ENCODE data around the gene GADD45GIP1.

DNA sequence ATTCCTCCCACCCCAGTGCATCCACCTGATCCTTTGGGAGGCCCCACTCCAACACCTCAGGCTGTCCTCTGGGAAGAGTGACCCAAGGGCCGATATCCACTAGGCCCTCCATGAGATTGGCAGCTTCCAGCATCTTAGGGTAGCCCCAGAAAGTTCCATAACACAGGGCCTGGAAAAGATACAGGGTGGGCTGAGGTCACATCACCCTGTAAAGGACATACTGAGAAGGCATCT, 1.6 kb downstream of the ZNF44 start:
- PRO-cap = no peak

GRCh38 chr19:12545116-12545702, 6.1 kb downstream of the ZNF564 start:
- PRO-cap = no peak

- PRO-cap = no peak
Observed at GRCh38 chr19:12616187-12616387, 5.4 kb downstream of the ZNF791 start.

DNA sequence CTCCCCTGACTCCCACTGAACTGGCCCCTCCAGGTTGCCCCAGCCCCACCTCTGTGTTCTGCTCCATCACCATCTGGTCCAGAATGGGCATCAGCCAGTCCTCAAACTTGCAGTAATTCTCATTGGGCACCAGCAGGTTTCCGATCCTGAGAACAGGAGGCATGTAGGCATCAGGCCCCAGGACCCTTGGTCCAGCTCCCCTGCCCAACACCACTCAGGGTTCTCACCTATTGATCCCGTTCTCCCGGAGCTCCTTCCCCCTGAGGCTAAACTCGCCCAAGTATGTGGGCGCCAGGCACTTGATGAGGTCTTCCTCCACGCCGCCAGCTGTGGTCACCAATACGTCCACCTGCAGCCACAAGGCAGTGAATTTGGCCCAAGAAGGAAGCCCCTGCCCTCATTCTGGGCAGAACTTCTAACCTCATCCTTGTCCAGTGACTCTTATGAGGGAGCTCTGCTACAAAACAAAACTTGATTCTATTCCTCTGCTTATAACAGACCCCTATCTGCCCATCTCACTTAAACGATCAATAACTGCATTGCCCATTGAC, 2.0 kb downstream of the DHPS start:
- PRO-cap = no peak

DNA sequence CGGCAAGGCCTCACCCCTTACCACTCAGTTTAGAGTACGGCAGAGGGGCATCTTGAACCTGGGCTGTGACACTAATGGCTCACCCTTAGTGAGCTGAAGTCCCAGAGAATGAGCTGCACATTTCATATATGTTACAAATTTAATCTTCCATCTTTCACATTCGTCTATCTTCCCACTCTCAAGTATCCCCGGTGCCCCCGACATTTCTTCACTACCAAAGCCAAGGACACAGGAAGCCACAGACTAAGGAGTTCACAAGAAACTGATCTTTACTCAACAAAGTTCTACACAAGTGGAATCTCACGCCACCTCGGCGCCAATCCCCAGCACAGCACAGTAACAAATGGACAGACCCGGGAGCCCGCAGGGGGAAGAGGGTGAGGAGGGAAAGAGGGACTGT, 2.5 kb upstream of the FBXW9 start:
- PRO-cap = no peak

- PRO-cap = no peak
Observed at GRCh38 chr19:12702779-12703210, 6.4 kb upstream of the FBXW9 start.

GRCh38 chr19:12721720-12721940, 2.1 kb downstream of the TNPO2 start:
- PRO-cap = no peak

- PRO-cap = no peak
Observed at GRCh38 chr19:12912500-12912902, 6.6 kb downstream of the SYCE2 start.

DNA sequence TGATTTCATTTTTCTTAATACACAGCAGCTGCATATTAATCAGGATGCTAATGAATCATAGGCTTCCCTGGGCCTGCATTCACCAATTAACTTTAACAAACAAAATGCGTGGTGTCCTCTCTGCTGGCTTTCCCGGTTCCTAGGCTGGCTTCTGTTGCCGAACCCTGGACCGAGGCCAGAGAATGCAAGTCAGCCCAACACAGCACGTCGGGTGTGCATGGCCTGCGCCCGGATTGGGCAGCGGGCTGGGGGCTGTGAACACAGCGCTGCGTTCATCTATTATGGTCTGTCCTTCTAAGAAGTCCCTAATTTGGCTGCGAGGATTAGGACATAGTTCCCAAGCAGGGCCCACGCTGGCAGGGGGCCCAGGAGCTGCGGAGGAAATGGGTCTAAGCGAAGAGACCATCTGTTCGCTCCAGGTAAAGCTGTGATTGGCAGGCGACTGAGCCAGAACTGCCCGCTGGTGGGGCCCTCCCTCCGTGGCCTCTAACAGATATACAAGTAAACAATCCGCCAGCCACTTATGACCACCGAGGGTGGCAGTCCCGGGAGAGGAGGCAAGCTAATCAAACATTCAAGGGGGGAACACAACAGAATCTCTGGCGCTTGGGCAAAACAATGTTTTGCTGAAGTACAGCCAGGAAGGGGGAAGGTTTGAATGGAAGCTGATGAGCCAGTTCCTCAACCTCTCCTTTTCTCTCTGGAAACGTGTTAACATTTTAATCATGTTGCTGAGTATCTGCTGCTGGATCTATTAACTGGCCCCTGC, 6.0 kb downstream of the SYCE2 start:
- PRO-cap = no peak

DNA sequence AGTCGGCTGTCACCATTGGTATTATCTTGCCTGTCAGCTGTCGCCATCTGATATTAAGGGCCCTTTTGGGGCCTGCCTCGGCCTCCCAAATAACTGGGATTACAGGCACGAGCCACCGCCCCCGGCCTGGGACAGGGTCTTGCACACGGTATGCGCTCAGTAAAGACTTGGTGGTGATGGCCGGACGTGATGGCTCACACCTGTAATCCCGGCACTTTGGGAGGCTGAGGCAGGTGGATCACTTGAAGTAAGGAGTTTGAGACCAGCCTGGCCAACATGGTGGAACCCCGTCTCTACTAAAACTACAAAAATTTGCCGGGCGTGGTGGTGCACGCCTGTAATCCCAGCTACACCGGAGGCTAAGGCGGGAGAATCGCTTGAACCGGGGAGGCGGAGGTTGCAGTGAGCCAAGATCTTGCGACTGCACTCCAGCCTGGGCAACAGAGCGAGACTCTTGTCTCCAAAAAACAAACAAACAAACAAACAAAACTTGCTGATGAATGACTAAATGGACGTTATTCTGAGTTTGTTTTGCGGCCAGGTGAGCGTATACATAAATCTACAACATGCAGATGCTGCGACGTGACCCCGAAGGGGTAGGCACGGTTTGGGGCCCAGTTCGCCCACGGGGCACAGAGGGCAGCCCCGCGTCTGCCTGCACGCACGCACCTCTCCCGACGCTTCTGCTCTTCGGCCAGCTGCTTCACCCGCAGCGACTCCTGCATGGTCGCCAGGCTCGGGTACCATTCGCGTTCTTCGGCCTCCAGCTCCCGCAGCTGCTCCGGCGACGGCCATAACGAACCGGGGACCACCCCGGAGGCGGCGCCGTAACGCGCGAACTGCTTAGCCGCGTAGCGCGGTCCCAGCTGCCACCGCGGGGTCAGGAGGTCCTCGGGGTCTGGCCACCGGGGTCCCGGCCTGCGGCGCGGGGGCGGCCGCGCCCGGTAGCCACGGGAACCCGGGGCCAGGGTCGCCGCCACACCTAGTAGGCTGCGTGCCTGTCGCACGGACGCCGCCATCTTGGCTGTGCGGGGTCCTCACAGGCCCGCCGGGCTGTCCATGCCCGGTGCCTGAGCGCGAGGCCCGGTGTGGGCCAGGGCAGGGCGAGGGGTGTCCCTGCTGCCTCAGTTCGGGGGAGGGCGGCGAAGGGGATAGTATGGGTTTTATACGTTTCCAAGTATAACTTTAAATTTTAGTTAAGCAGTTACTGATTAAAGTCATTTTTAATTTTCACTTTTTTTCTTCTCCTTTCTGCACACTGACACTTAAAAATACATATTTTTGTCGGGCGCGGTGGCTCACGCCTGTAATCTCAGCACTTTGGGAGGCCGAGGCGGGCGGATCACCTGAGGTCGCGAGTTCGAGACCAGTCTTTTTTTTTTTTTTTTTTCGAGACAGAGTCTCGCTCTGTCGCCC, at the start of gene GADD45GIP1:
GADD45GIP1 (minus strand) TSS at position 1,030 of the 1,416 bp plus-strand sequence.
- PRO-cap = bidirectional peak, plus-strand start at position 1,127 of the sequence, minus-strand start at position 1,028 of the sequence

DNA sequence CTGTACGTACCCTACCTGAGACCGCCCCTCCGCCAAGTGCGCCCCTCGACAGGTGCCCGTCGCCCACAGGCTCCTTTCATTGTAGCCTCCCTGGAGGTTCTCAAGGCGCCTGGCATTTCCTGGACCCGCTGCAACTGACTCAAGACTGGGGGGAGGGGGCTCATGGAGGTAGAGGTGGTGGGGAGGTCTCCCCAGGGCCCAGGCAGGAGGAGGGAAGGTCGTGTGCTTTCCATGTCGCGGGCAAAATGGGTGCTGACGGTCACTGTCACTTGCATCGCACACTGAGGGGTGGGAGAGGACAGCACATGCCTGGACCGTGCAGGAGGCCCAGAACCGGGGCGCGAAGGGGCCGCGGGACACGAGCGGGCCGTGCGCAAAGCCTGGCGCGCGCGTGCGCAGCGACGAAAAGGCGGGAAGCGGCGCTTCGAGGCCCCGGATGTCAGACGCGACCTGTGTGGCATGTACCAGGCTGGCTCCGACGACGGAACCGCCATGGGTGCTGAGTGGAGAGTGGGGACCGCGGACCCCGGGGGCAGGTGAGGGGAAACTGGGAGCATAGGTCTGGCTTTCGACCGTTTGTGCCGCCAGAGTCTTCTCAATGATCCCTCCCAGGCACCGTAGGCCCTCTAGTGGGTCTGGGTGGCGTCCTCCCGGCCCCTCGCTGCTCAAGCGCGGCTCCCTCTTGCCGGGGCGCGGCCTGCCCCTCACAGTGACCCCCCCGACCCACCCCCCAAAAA, 16.6 kb downstream of the NFIX start:
- PRO-cap = no peak

GRCh38 chr19:13034668-13034878, 39.3 kb downstream of the NFIX start:
- PRO-cap = no peak

GRCh38 chr19:13036146-13037174, 41.2 kb downstream of the NFIX start:
- PRO-cap = unidirectional peak, plus-strand start at chr19:13036997

DNA sequence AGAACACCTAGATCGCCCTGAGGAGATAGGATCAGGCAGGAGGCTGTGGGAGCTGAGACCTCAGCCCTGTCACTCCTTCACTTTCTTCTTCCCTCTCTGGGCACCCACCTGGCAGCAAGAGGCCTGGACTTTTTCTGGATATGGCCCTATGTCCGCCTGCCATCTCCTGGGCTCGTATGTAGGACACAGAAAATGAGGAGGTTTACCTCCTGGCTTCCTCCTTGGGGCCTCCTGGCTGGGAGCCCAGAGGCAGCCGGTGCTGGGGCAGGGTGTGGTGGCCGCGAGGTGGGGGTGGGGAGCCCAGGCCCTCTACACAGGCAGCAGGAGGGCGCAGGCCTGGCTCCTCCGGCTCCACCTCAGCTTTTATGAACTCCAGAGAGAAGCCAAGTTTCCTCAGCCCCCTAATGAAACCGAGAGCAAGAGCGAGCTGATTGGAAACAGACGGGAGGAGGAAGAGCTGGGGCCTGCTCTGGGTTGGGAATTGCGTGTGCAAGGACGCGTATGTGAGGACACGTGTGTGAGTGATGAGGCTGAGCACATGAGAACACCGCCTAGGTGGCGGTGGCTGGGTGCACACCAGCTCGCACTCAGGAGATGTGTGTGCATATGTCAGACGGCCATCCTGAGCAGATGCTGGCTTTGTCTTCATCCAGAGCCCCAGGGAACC, 23.1 kb downstream of the LYL1 start:
- PRO-cap = no peak

- PRO-cap = no peak
Observed at GRCh38 chr19:13138012-13138736, 12.0 kb downstream of the STX10 start.

DNA sequence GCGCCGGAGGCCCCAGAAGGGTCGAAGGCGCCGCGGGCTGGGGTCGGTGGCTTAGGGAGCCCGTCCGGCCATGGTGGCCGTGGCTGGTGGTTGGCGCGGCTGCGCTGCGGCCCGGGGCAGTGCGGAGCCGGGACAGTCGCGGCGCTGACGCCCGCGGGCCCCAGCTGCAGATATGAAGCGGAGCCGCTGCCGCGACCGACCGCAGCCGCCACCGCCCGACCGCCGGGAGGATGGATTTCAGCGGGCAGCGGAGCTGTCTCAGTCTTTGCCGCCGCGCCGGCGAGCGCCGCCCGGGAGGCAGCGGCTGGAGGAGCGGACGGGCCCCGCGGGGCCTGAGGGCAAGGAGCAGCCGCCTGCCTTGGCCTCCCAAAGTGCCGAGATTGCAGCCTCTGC, 45.2 kb upstream of the YJU2B start:
- PRO-cap = no peak

DNA sequence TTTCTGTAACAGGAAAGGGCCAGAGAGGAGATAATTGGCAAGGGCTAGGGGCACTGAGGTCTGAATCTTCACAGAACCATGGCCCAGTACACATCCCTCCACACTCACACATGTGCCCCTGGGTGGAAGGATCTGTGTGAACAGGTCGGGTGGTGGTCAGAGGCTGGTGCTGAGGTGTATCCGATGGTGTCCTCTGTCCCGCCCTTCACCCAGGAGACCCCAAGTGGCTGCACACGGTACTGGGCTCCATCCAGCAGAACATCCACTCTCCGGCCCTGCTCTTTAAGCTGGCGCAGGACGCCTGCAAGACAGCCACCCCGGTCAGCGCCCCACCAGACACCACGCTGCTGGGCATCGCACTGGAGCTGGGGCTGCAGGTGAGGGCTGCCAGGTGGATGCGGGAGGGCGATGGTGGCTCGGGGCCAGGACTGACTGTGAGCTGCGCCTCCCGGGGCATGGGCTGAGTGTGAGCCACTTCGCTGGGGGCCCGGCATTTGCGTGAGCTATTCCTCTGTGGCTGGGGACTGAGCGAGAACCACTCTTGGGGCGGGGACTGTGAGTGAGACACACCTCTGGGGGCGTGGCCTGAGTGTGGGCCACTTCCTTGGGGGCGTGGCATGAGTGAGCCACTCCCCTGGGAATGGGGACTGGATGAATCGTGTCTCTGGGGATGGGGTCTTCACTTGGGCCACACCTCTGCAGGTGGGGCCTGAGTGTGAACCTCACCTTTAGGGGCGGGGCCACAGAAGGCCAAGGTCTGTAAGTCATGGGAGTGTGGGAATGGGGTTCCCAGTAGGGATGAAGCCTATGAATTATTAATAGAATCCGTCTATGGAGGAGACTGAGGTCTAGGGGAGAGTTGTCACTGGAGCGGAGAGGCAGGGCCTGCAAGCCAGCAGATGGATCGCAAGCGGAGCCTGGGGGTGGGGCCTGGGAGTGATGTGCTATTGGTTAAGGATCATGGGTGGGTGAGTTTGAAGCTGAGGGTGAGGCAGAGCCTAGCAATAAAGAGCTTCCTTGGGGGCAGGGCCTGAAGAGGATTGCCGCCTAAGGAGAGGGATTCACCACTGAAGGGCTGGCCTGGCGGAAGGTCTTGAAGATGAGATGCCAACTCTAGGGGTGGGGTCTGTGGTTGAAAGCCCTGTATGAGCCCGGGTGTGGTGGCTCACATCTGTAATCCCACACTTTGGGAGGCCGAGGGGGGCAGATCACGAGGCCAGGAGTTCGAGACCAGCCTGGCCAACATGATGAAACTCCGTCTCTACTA, 30.5 kb downstream of the ZSWIM4 start:
- PRO-cap = no peak

DNA sequence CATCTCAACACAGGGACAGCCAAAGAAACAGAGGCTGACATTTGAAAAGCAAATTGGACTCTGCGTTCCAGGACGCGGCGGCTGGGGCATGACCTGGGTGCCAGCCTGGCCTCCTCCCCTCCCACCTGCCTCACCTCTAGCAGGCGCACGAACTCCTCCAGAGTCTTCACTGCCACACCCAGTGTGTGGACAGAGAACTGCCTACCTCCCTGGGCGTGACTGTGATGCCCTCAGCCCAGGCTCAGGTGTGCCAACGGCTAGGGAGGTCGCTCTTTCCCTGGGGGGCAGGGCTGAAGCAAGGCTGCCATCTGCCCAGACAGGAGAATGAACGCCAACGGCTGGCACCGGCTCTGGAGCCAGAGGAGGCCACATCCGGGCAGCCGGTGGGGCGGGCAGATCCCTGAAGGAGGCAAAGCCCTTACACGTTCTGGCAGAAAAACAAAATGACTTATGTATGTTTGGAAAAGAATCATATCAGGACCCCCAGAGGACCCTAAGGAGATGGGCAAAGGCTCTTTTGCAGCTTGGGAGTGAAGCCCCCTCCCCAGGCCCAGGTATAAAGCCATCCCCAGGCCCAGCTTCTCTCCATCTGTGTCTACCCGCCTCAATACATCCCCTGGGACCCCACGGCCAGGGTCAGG, 11.4 kb downstream of the NANOS3 start:
- PRO-cap = no peak

DNA sequence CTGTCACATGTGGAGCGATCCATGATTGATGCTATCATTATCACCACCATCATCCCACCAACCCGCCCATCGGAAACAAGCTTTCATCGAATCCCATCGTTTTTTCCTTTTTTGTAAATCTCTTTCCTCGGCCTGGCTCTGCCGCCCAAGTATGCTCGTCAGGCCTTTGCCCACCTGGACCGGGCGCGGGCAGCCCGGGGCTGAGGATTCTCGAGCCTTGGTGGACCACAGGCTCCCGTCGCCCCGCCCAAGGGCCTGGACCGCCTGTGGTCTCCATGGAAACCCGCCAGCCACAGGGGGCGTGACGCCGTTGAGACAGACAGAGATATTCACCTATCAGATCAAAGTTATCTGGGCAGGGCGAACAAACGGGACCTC, 409 bp upstream of the DCAF15 start:
- PRO-cap = no peak

DNA sequence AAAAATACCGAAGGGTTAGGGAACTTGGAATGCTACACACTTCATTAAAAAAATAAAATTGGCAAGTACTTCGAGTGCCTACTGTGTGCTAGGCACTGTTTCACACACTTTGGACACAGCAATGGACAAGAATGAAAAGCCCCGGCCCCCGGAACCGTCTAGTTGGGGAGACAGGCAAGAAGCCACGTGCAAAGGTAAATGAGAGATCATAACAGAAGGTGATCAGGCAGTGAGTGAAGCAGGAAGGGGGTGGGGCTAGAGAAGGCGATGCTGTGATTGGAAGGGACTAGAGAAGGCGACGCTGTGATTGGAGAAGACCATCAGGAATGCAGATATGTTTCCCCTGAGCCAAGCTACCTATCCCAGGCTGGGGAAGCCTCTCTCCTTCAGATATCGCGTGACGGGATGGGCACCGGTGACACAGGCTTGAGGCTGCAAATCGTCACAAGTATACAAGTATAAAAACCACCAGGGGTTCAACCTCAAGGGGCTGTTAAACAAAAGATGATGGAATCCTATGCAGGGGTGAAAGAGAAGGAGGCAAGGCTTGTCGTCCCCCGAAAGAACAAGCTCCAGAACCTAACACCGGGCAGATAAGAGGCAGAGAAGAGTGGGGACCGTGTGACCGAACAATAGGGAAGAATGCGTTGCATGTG, 21.8 kb downstream of the DCAF15 start:
- PRO-cap = no peak